Retinal pigment epithelial cell (primary cell): Measurements from ENCODE around the gene ZNF624.

- RRBS, result no CpG with 5 or more reads among the region's 12 CpGs
These were observed 2.0 kb downstream of the ADORA2B start for GRCh38 chr17:15946546-15947624.

- RRBS, result no CpG with 5 or more reads among the region's 3 CpGs
These were observed 22.5 kb downstream of the TTC19 start for GRCh38 chr17:16021941-16022702.

DNA sequence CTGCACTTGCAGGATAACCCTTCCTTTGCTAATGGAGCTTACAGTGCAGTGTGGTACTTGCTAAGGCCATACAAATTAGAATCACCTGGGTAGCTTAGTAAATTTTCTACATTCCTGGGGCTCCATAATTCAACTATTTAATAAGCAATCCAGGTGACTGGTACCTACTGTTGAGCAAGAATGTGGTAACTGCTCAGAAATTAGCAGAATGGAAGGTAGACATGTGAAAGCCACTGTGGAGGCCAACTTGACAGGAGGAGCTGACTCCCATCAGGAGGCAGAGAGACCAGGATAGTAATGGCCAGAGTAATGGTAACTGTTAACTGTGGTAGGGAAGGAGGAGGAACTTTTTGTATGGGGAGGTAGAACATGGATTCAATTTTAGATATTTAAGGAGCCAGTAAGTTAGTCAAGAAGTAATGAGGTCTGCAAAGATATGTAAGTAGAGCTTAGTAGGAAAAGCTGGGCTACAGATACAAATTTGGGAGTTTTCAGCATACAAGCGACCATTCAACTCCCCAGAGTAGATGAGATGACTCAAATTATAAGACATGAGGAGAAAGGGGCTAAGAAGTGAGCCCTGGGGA, 42.9 kb downstream of the TTC19 start:
- RRBS, result no CpG with 5 or more reads among the region's 1 CpG

- RRBS, result no CpG with 5 or more reads among the region's 2 CpGs
These were observed 58.2 kb downstream of the TTC19 start for GRCh38 chr17:16057828-16058187.

- RRBS, result no CpG with 5 or more reads among the region's 1 CpG
These were observed 72.4 kb downstream of the TTC19 start for GRCh38 chr17:16072026-16072346.

GRCh38 chr17:16286883-16287271, 66.4 kb downstream of the CENPV start:
- RRBS, result no CpG with 5 or more reads among the region's 11 CpGs

DNA sequence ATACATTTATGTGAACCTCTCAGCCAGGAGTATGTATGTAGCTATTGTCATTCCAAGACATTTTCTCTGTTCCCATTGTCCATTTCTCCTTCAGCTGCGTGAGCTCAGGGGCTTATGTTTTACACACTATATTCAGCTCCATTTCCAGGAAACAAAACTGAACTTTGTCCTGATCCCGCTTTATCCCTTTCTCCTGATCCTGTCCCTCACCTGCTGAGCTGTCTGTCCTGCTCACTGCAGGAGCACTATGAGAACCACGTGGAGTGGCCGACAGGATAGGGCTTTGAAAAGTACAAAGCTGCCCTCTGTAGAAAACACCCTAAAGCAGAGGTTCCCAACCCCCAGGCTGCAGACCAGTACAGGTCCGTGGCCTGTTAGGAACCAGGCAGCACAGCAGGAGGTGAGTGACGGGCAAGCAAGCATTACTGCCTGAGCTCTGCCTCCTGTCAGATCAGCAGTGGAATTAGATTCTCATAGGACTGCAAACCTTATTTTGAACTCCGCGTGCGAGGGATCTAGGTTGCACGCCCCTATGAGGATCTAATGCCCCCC, 55.7 kb downstream of the CENPV start:
- RRBS, result no CpG with 5 or more reads among the region's 10 CpGs

DNA sequence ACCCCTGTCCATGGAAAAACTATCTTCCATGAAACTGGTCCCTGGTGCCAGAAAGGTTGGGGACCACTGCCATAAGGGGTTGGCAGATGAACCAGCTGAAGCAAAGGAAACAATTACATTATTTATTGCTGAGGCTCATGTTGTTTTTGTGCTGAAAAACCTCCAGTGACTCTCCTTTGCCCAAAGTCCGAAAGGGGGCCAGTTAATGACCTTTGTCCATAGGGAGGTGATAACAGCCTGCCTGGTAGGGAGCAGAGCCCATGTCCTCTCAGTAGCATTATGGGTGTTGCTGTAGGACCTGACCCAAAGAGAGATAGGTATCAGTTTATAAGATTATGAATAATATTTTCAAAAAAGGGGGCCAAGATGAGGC, 55.2 kb downstream of the CENPV start:
- RRBS, result no CpG with 5 or more reads among the region's 1 CpG

- RRBS, result under 1% methylated on average over 6 of the region's 59 CpGs
These were observed 1.0 kb downstream of the CENPV start for GRCh38 chr17:16351975-16352963.

- RRBS, result 59% methylated on average over 4 of the region's 17 CpGs
These were observed 2.1 kb upstream of the UBB start for GRCh38 chr17:16378707-16379283.

GRCh38 chr17:16407857-16408579, 7.4 kb upstream of the TRPV2 start:
- RRBS, result no CpG with 5 or more reads among the region's 13 CpGs

DNA sequence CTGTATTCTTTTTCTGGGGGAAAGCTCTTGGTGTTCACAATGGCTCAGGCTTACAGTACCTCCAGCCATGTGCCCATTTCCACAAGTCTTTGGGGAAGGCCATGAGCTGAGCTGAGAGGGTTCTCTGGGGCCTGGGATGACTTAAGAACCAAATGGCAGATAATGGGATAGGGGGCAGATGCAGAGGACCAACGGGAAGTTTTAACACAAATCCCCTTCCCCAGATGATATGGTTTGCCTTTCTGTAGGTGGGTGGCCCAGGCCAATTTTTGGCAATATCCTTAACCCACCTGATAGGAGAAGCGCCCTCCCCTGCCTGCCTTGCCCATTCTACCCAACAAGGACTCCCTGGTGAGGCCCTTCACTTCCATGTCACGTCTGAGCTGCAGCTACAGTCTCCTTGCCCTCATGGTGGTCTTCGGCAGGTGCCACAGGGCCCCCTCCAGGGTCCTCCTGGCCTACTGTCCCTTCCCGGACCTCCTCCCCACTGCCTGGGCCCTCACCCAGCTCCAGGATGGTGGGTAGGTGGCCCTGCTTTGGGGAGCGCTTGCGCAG, 27.9 kb downstream of the TRPV2 start:
- RRBS, result no CpG with 5 or more reads among the region's 7 CpGs

- RRBS, result no CpG with 5 or more reads among the region's 10 CpGs
These were observed 25.8 kb downstream of the LRRC75A start for GRCh38 chr17:16465959-16466836.

- RRBS, result no CpG with 5 or more reads among the region's 9 CpGs
These were observed 20.4 kb downstream of the LRRC75A start for GRCh38 chr17:16471507-16472130.

GRCh38 chr17:16486122-16487435, 5.4 kb downstream of the LRRC75A start:
- RRBS, result no CpG with 5 or more reads among the region's 29 CpGs

GRCh38 chr17:16490984-16491730, 836 bp downstream of the LRRC75A start:
- RRBS, result under 1% methylated on average over 13 of the region's 34 CpGs

DNA sequence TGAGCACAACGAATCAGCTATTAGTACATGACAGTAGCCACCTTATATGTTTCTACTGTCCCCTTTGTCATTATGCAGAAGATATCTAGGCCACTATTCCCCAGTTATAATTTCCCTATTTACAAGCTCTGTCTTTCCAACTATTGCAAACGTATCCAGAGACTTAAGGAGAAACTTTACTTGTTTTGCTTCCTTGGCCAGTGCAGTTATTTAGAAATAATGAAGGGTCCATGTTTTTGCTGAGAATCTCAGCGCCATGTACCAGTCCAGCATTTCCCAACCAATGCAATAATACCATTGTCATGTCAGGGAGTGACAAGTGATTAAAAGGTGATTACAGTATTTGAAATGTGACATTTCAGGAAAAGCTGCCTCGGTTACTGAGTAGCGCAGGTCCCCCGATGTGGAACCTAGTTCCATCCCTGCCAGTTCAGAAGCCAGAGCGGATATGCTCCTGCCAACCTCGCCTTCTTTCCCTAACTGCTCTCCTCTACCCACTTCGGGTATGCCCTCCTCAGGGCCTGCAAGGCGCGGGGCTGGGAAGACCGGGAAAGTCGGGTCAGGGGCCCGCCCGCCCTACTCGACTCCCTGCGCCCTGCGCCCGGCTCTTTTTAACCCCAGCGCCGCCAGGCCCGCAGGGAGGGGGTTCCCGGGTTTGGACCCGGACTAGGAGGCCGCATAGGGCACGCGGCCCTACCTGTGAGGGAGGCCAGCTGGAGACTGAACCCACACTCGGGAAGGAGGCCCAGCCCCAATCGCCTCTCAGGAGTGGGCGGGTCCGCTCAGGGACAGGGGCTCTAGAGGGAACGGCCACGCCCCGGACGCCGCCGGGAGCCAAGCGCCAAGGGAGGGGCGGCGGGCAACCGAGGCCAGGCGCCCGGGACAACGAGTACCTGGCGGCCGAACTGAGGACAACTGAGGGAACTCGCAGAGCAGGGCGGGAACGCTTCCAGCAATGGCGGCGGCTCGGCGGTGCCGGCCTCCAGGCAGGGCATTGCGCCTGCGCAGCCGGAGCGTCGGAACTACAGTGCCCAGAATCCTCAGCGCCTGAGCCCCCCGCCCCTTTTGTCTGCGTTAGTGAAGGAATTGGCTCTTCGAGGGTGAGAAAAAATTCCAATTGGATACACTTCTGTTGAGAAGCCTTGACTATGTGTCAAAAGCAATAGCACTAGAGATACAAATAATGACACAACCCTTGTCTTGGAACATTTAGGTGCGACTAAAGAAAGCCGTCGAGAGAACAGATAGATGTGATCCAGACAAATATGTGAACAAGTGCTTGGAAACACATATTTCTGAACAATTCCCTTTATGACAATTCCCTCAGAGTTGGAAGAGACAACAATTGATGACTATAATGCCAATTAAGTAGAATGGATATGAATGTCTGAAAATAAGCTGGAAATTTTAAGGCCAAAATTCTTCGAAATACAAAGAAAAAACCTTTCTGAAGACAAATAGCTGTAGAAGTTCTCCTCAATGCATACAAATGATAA, at the start of gene ZNF624:
Gene ZNF624, minus strand, starts transcription at position 980 of the 1,496 bp plus-strand sequence.
- RRBS, result 1% methylated on average over 28 of the region's 67 CpGs

GRCh38 chr17:16865172-16865572, 106.7 kb downstream of the TNFRSF13B start:
- RRBS, result no CpG with 5 or more reads among the region's 10 CpGs

DNA sequence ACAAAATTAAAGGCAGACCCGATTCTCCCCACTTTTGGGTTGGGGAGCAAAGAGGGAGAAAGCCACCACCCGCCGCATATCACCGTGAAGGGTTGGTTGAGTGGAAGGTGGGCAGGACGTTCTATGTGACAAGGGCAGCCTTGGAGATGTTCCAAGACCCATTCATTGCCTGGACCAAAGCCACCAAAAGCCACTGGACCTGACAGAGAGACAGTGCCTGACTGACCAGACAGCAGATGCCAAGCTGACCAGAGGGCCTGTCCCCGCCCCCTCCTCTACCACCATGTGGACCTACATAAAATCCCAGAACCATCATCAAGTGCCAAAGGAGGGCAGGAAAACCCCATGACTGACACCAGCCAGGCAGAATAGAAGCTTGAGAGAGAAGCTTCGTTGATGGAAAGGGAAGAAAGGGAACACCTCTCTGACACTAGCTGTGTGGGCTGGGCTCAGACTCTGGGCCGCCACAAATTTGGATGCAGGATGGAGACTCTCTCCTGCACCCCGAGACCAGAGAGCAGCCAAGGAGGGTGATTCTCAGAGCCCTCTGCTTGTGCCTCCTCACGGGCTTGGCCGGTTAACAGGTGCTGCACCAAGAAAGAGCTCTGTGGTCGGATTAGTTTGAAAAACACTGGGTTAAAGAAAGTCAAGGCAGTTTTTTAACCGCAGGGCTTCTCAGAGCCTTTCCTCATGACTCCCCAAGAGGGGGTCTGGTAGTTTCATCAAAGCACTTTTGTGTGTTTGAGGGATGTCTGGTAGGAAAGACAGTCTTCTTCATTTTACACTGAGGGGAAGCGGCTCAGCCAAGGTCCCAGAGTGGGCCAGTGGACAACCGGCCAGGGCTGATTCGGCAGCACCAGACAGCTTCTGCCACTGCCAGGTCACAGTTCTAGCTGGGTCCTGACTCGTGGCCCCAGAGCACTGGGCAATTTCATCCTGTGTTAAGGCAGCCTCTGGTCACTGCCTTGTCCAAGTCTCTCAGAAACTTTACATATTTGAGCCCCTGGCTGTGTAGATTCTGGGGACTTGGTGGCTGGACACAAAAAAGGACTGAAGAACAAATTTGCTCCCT, 1.7 kb downstream of the TNFRSF13B start:
- RRBS, result no CpG with 5 or more reads among the region's 17 CpGs

DNA sequence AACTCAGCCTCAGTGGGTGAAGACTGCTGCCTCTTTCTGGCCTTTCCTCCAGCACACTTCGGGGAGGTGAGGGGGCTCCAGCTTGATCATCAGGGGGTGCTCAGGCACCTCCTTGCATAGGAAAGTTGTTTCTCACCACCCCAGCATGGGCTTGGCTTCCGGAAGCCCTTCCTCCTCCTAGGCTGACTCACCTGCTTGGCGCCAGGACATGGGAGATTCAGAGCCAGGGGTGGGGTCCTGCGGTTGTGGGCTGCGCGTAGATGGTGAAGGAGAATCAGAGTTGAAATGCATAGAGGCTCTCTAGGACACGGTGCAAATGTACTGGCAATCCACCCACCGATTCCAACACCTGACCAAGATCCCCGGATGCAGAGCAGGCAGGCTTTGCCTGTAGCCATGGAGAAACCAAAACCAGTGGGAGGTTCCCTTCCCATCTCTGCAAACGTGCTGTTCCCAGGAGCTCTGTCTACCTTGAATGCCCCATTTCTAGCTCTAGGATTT, 27.6 kb upstream of the MPRIP start:
- RRBS, result no CpG with 5 or more reads among the region's 10 CpGs